ENCODE results near the gene PTPRN.

- PRO-cap: no peak
Measured at GRCh38 chr2:219309228-219309860, at the start of gene PTPRN. Gene PTPRN (minus strand): TSS chr2:219309401.

- PRO-cap: no peak
Measured at GRCh38 chr2:219383076-219383402, 4.7 kb downstream of the DNPEP start.

GRCh38 chr2:219404206-219405494 is 13.5 kb upstream of the DES start:
- PRO-cap: bidirectional peak, plus-strand start at chr2:219404921, minus-strand start at chr2:219404684; bidirectional peak, plus-strand start at chr2:219405249, minus-strand start at chr2:219405165

DNA sequence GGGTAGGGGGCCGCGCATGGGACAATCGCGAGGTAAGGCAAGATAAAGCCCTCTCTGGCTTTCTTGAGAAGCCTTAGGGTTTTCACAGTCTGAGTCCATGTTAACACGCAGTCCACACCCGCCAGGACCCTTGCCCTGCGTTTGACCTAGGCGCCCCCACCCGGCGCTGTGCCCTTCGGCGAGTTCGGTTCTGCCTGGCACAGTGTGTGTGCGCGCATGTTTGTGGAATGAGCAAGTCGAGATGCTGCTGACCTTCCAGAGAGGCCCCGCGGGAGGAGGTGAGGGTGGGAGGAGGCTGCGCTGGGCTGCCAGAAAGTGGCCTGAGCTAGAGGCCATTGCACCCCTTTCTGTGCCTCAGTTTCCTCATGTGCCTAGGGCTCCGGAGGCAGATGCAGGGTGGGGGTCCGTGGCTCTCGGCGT is 6.7 kb downstream of the SPEG start:
- PRO-cap: bidirectional peak, plus-strand start at position 247 of the sequence, minus-strand start at position 229 of the sequence

DNA sequence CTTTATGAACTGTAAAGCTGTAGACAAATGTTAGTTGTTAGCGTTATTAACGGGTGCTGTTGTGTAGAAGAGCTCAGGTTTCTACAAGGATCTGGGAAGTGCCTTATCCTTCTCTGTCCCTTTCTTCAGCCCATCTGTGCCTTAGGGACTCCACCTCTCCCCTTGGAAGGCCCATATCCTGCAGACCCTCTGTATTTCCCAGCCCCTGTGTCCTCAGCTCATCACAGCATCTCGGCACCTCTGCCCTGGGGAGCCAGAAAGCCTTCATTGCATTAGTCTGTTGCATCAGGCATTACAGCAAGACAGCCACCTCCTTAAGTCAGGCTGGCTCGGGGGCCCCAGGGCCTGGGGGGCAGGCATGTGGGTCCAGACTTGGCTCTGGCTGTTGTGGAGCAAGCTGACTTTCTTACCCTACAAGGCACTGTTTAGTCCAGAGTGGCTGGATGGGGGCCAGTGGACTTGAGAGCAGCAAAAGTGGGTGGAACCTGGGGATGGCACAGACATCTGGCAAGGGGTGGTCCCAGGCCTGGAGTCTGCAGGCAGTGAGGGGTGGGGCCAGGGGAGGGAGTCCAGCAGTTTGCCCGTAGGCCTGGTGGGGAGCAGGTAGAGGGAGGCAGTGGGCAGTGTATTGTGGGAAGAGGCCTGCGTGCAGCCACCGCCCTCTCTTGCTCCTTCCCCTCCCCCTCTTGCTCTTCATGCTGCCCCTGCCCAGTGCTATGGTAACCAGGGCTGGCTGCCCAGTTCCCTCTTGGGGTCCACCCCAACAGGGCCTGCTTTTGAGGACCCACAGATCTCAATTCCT is 18.9 kb downstream of the SPEG start:
- PRO-cap: bidirectional peak, plus-strand start at position 623 of the sequence, minus-strand start at position 247 of the sequence

GRCh38 chr2:219476380-219476613 is 19.6 kb upstream of the SPEGNB start:
- PRO-cap: no peak

GRCh38 chr2:219526992-219527505 is 12.8 kb downstream of the ASIC4 start:
- PRO-cap: no peak

DNA sequence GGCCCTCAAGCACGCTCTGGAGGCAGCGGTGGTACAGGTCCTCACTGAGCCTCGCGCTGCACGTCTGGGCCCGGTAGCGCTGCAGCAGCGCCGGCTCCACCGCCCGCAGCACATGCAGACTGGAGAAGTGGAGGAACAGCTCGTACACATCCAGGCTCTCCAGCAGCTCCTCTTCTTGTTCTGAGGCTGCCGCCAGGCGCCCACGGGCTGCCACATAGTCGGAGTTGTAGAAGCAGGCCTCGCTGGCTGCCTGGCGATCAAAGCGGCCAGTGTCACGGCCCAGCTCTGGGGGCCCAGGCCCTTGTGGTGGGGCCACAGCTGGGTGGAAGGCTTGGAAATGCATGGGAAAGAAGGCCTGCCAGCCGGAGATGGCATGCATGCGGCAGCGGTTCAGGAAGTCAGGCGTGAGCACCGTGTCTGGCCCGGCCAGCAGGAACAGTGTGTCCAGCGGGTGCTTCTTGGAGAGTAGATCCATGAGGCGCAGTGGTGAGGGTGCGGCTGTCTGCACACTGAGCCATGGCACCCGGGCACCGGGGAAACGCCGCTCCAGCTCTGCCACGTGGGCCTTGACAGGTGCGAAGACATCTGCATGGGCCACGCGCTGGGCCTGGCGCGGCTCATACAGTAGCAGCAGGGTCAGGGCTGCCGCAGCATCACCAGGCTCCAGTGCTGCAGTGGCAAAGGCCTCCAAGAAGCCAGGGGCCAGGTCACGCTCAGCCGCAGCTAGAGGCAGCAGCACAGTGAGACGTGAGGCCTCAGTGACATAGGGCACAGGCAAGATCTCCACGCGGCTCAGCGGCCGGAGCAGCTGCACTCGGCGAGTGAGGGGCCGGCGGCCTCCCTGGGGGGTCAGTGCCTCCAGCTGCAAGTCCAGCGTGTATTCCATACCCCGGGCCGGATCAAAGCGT is 3.9 kb downstream of the CHPF start:
- PRO-cap: no peak

DNA sequence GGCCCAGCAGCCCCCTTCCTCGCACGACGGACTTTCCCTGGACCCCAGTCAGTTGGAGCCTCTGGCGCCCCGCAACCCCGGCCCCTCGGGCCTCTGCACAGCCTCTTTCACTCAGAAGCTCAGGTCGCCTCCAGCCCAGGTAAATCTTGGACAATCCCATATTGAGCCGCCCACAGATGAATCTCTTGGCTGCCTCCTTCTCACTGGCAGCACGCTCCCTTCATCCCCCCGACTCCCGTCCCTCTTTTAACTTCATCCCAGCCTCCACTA is 346 bp downstream of the TMEM198 start:
- PRO-cap: no peak

DNA sequence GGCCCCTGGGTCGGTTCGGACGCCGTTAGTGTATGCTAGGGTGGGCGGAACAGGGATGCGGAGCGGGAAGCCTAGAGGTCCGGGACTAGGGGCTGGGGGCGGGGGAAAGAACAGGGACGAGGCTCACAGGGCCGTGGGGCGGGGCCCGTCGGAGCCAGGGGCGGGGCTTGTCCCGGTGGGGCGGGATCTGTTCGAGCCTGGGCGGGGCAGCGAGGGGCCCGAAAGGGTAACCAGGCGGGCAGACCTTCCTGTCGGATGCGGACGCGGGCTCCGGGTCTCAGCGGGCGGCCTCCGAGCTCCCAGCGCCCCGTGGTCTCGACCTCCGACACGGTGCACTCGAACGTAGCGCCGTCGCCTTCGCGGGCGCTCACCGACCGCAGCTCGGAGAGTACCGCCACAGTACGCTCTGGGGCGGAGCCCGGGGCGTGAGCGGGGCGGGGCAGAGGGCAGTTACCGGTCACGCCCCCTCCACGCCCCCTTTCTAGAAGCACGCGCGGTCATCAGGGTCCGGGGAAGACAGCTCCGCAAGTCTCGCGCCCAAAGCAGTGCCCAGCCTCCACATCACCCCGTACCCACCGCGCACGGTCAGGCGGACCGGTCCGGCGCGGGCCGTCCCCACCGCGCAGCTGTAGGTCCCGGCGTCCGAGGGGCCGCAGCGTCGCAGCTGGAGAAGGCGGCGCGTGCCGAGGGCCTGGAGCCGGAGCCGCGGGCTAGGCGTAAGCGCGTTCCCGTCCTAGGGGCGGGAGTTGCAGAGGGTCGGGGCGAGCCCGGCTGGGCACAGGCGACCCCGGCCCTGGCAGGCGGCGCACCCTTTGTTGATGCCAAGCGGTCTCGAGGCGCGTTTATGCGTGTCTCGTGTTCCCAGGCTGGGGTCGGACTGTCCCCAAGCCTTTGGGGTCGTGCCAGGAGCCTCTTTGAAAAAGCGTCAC is 8.7 kb downstream of the TMEM198 start:
- PRO-cap: bidirectional peak, plus-strand start at position 216 of the sequence, minus-strand start at position 87 of the sequence; bidirectional peak, plus-strand start at position 486 of the sequence, minus-strand start at position 408 of the sequence

DNA sequence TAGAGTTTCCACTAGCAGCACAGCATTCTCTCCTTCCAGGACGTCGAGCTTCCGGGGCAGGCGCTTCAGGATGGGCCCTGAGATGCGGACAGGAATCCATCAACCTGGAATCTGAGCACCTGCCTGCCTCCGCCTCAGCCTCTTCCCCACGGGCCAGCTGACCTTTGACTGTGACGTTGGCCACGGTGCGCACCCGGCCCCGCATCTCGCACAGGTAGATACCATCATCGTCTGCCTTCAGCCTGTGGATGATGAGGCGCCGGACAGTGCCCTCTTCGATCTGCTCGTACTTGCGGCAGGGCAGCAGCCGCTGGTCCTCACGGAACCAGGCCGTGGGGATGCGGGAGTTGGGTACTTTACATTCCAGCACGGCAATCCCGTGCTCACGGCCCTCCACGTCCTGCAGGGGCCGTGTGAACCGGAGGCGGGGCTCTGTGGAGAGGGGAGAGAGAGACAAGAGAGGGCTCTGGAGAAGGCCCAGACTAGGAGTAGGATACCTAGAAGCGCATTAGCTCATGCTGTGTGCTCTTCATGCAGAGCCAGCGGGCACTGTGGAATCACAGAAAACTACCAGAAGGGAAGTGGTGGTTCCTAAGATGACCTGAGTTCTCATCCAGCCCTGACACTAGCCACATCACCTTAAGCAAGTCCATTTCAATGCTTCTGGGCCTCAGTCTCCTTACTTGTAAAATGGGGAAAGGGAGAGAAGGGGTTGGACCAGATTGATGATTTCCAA is 3.3 kb downstream of the OBSL1 start:
- PRO-cap: no peak

GRCh38 chr2:219639268-219639897 is 12.0 kb downstream of the SLC4A3 start:
- PRO-cap: no peak

DNA sequence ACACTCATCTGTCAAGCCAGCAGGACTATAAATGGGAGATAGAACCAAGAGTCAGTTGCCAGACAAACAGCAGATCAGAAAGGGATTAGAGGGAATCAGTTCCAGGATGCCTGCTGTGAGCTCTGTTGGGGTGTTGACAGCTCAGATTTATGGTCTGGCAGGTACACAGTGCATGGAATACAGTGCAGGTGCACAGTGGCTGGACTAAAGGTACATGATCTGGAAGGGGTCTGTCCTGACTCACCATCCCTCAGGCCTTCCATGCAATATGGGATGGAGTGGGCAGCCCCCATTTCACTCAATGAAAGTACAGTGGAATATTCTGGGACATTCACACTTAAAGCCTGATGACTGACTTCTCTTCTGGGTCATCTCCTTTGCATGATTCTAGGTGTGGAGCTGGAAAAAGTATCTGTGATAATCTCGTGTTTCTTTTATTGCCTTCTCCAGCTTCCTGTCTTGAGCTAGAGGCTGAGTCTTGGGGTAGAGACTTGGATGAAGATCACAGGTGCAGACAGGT is 382.4 kb downstream of the SLC4A3 start:
- PRO-cap: unidirectional peak, plus-strand start at position 231 of the sequence

GRCh38 chr2:220955934-220956297 is 616.2 kb downstream of the EPHA4 start:
- PRO-cap: unidirectional peak, plus-strand start at chr2:220956170

- PRO-cap: no peak
Measured at GRCh38 chr2:221104388-221104948, 467.6 kb downstream of the EPHA4 start.

- PRO-cap: no peak
Measured at GRCh38 chr2:221418586-221419241, 153.4 kb downstream of the EPHA4 start.

DNA sequence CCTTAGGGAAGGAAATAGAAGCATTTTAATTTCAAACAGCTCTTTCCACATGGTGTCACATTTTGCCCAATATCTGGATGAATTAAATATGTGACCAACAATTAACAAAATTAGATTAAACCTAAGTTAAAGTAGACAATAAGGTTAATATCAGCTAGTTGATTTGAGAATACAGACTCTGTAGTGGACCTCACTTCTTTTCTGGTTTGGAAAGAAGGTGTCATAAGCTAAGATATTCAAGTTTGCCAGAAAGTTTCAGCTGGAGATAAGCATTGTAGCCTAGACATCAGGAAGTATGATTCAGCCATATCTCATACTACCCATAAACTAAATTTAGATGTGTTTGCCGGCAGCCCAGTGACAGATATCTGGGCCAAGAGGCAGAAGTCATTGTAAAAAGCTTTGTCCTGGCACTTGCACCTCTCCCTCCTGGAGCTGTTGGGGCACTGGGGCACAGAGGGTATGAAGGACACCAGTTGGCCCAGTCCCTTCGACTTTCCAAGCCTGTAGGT is 128.1 kb downstream of the EPHA4 start:
- PRO-cap: no peak

DNA sequence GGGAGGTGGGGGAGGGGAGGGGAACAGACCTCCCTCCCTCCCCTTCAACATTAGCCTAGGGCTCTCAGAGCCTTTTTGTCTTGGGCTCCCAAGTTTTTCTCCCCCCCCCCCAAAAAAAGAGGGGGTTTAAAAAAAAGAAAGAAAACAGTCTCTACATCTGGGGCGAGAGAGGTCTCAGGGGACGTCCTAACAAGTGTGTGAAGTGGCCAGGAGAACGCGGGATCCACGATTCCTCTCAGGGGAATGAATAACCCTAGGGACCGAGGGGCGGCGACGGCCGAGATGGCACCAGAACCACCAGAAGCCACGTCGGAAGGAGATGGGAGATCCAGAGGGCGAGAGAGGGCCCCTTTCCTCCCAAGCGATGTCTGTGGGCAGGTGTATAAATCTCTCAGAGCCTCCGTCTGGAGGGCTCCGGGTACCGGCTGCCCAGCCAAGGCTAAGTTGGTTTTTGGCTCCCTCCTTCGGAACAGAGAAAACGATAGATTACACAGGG is 1.8 kb downstream of the EPHA4 start:
- PRO-cap: no peak

DNA sequence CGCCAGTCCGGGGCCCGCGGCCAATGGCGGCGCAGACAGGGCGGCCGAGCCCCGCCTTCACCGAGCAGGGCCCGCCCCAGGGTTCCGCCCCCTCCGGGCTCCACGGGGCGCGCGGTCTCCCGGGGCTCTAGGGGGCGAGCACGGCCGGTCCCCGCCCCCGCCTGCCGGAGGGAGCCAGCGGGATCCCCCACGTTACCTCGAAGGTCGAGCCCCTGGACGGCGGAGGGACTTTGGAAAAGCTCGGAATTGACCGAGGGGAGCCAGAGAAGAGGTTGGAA is 204 bp upstream of the EPHA4 start:
- PRO-cap: bidirectional peak, plus-strand start at position 130 of the sequence, minus-strand start outside the sequence

DNA sequence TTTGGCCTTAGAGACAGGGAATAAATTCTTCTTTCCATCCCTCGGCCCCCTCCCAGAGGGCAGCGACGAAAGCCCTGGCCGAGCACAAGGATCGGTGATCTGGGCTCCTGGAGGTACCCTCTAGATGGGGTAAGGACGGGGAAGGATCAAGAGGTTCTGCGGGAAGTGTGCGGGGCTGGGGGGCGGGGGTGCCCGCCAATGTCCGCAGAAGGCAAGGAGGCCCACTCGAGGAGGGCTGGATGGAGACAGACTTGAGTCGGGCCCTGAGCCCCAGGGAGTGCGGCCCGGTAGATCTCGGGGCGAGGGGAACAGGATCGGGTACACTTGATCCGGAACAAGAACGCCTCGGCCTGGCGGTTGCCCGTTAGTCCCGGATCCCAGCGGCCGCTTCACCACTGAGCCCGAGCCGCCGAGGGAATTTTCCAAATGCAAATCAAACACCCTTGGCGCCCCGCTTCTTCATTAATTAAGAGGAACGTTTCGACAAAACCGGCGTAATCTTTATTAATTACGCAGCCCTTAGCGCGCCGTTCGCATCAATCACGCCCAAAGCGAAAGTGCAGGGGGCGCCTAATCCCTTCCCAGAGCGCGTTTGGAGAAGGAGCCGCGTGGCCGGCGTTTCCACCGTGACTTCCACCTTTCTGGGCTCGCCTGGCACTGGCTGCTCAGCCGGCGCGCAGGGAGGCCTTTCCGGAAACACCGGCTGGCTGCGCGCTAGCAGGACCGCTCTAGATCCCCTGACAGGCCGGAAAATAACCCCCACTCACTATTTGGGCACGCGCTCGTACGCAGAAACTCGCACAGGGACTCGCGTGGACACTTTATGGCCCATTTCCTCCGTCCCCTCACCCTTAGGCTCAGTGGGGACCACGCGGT is 7.0 kb upstream of the PAX3 start:
- PRO-cap: no peak